Measurements from ENCODE around the gene NR2F1.

DNA sequence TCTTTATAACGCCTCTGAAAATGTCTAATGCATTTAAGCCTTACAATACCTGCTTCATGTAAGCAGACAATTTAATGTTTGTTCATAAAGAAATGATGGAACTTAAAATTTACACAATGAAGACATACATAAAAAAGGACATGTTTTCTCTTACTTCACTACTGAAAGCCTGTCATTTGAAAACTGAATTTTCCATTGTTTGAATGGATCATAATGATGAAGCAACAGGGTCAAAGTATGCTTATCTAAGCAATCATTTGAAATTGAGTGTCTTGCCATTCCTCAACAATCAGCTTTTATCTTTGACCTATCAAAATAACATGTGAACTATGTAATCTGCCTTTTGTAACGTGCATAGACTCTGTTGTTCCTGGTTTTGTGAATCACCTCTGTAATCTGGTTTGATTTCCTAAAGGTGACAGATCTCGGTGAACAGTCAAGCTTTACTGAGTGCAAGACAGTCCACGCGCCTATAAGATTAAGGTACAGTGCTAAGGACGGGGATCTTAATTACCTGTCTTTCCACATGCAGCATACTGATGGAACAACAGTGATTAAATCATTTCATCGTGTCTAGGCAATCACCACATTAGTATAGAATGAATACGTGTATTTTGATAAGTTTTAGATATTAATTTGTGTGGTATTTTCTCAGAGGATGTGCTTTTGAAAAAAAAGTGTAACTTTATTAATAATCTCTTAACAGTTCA, 3.2 kb downstream of the MEF2C start:
- PRO-cap: no peak
- RAMPAGE, long total RNA, 3 experiments: no peak in any of the 3 experiments

GRCh38 chr5:88887247-88887619, 4.2 kb upstream of the MEF2C start:
- PRO-cap: no peak
- RAMPAGE, long total RNA, 3 experiments: no peak in any of the 3 experiments

GRCh38 chr5:89396576-89397230, 513.7 kb upstream of the MEF2C start:
- PRO-cap: no peak
- RAMPAGE, long total RNA, 3 experiments: no peak in any of the 3 experiments

DNA sequence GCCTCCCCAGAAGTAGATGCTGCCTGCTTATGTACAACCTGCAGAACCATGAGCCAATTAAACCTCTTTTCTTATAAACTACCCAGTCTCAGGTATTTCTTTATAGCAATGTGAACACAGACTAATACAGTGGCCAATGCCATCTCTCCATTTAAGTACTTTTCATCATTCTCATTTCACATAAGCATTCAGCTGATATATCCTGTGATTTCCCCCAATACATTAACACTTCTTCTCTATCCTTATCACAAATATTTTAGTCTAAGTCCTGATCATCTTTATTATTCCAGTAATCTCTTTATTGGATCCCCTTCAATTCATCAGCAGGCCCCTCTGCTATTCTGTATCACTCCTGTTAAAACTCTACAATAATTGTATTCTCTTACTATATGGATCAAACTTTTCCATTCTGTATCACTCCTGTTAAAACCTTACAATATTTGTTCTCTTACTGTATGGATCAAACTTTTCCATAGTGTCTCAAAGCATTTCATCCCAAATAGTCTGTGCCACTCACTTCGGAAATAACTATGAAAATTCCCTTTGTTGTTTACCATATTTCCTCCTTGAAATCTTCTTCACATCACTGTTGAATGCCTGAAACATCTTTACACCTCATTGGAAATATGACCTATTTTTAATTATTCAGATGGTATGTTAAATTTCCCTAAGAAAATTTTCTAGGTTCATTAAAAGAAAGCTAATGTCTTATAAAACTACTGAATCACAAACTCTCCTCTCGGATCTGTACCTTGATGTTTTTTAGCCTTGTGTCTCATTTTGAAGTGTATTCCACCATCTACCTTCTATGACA, 6.9 kb downstream of the LYSMD3 start:
- PRO-cap: no peak
- RAMPAGE, long total RNA, 3 experiments: no peak in any of the 3 experiments

GRCh38 chr5:91006673-91007206, 376.4 kb downstream of the ARRDC3 start:
- PRO-cap: no peak
- RAMPAGE, long total RNA, 3 experiments: no peak in any of the 3 experiments

GRCh38 chr5:91145160-91145768, 237.9 kb downstream of the ARRDC3 start:
- PRO-cap: no peak
- RAMPAGE, long total RNA, 3 experiments: no peak in any of the 3 experiments

- PRO-cap: no peak
- RAMPAGE, long total RNA, 3 experiments: no peak in any of the 3 experiments
Observed at GRCh38 chr5:91182666-91183277, 200.3 kb downstream of the ARRDC3 start.

DNA sequence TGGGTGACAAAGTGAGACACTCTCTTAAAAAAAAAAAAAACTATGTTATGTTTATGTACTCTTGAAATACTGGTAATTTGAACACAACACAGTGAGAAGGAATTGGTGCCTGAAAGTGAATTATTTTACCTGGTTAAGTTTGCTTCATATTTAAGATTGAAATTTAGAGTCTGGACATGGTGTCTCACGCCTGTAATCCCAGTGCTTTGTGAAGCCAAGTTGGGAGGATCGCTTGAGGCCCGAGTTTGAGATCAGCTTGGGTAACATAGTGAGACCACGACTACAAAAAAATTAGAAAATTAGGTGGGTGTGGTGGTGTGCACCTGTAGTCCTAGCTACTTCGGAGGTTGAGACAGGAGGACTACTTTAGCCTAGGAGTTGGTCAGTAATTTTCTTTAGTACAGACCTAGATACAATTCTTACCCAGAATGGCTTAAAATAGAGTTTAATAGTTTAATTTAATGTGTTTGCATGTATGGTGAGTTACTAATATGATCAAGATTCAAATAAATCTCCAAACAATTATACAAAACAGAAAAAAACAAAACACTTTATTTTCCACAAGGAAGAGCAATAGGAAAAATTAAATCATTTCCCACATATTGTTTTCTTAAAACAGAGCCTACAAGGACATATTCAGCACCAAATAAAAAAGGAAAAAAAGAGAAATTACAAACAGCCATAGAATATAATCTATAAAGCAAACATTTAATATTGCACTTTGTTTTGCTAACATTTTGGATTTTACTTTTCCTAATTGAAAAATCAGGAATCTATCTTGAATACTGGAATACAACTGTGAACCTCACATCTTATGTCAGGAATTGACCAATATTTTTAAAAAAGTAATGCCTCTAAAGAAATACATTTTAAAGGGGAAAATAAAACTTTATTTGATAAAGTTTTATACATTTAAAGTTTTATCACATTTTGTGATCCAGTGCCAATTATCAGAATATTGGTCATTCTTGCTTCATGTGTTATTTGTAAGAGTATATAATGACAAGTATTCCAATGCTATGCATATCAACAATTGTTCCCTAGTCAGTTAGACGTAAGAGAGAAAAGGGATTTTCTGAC, 14.6 kb downstream of the ARRDC3 start:
- PRO-cap: no peak
- RAMPAGE, long total RNA, 3 experiments: no peak in any of the 3 experiments

DNA sequence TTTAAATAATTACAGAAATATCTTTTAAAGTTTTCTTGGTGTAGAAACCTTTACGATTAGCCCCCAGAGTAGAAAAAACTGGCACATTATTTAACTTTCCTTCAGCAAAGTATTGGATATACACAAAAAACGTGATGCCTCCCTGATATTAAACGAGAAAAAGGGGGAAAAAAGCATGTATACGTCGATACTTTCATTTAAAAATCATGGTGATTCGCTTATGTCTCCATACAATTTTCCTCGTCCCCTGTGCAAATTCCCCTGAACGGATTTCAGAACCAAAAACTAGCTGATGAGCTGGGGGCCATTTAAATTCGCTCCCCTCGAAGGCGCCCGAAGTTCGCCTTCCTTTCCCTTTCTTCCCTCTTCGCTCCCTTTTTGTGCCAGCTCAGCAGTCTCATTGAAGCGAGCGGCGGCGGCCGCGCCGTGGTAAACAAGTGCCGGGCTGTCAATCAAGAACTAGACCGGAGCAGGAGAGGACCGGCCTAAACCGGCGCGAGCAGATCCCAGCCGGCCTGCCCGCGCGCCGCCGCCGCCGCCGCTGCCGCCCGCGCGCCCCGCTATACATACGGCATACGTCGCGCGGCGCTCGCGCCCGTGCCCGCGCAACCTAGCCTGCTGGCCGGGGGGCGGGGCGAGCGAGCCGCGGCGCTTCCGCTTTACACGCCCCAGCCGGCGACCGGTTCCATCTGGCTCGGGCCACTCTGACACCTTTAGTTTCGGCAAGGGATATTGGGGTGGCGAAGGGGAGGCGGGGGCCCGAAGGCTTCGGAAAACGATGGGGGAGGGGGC, 3.2 kb downstream of the ARRDC3 start:
- PRO-cap: bidirectional peak, plus-strand start at position 502 of the sequence, minus-strand start at position 380 of the sequence; bidirectional peak, plus-strand start at position 688 of the sequence, minus-strand start at position 612 of the sequence
- RAMPAGE, long total RNA, 3 experiments: start-site peak on the plus strand in 2 of 3 experiments, centred at positions 679 to 694 of the sequence, 7 to 19 reads per replicate; start-site peak on the minus strand in 1 of 3 experiments, centred at position 438 of the sequence, 48 reads per replicate

GRCh38 chr5:93410869-93411632, 172.0 kb upstream of the NR2F1 start:
- PRO-cap: no peak
- RAMPAGE, long total RNA, 3 experiments: no peak in any of the 3 experiments

GRCh38 chr5:93583015-93583825, at the start of gene NR2F1:
TSS of gene NR2F1 (plus strand) at chr5:93583222.
- PRO-cap: bidirectional peak, plus-strand start at chr5:93583228, minus-strand start at chr5:93582934
- RAMPAGE, long total RNA, 3 experiments: start-site peak on the plus strand in 2 of 3 experiments, at chr5:93583351-93583599 at its widest, 25 to 42 reads per replicate

- PRO-cap: no peak
- RAMPAGE, long total RNA, 3 experiments: no peak in any of the 3 experiments
Observed at GRCh38 chr5:93587917-93588594, 5.0 kb downstream of the NR2F1 start.

GRCh38 chr5:93593243-93594182, 10.5 kb downstream of the NR2F1 start:
- PRO-cap: no peak
- RAMPAGE, long total RNA, 3 experiments: start-site peak on the plus strand in 1 of 3 experiments, at chr5:93593823-93593863 at its widest, 46 reads per replicate

- PRO-cap: no peak
- RAMPAGE, long total RNA, 3 experiments: no peak in any of the 3 experiments
Observed at GRCh38 chr5:93594753-93595908, 12.1 kb downstream of the NR2F1 start.

DNA sequence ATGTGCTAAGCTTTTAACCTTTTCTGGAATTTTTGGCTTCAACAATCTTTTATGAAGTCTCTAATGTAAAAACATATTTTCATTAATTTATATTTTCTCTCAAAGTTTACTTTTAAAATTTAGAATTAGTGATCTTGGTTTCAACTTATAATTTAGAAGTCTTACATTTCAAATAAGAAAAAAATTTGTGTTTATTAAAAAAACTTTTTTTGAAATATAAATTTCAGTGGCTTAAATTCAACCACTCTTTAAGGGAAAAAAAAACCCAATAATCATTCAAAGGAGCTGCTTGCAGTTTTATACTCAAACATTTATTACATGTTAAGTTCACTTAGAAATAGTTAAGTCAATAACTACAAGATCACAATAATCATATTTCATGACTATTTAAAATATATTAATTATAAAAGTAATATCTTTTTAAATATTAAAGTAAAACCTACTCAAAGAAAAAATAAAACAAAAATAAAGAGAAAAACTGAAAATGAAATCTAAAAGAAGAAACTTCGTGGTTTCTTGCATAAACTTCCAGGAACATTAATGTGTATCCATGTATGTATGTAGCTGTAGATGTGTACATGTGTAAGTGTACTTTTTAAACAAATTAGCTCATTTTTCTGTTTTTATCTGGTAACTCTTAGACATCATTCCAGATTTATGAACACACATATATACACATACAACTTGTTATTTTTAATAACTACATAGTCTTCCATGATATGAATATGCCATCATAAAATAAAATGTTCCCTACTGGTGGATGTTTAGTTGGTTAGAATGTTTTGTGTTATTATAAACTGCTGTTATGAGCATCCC, 169.0 kb downstream of the FAM172A start:
- PRO-cap: no peak
- RAMPAGE, long total RNA, 3 experiments: no peak in any of the 3 experiments

DNA sequence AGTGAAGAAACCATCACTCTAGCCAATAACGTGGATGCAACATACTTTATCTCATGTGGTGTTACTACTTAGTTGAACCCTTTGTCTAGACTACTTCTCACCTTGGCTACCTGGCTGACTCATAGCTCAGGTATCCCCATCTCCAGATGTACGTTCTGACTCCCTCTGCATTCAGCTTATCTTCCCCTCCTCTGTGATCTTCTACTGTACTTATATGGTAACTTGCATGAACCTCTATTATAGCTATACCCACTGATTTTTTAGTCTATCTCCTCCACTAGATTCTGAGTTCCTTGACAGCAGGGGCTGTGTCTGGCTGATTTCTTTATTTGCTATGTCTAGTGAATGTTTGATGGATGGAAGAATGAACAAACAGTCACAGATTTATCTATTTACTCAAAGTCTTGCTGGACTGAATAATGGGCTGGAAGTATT, 251.0 kb upstream of the FAM172A start:
- PRO-cap: no peak
- RAMPAGE, long total RNA, 3 experiments: no peak in any of the 3 experiments

- PRO-cap: no peak
- RAMPAGE, long total RNA, 3 experiments: no peak in any of the 3 experiments
Observed at GRCh38 chr5:94575288-94575633, 43.1 kb downstream of the KIAA0825 start.

GRCh38 chr5:94707135-94707736, 88.8 kb downstream of the SLF1 start:
- PRO-cap: no peak
- RAMPAGE, long total RNA, 3 experiments: no peak in any of the 3 experiments

DNA sequence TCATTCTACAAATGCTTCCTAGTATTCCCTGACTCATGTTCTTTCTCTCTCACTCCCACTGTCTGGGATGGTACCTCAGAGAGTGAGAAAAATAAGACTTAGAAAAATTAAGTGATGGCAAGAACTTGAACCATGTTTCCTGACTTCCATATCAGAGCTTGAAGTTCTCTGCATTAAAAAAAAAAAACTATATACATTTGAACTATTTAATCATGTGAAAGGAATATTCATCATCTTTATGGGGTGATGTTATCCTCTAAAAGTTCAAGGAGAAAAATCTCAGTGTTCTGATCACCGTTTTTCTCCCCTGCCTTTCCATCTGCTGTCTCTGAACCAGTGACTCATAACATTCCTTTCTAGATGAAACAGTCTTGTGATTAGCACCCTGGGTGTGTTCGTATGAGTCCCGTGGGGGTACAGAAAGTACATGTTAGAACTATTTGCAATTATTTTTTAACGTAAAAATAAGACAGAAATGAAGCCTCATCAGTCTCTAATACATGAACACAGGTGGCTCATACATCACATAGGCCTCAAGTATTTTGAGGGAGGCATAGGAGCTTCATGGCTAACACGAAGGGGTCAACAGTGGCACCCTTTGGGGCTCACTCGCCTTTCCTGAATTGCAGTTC, 283.1 kb downstream of the SLF1 start:
- PRO-cap: unidirectional peak, minus-strand start at position 317 of the sequence
- RAMPAGE, long total RNA, 3 experiments: no peak in any of the 3 experiments

GRCh38 chr5:95076808-95077311, 208.0 kb downstream of the MCTP1 start:
- PRO-cap: no peak
- RAMPAGE, long total RNA, 3 experiments: no peak in any of the 3 experiments

All from tibial nerve (tissue), 3 donors.